ENCODE measurements around the genes POTEB3, NPAP1 and GOLGA8M.

GRCh38 chr15:21262568-21263074 lies 177.7 kb downstream of the POTEB3 start:
- PRO-cap = no peak

GRCh38 chr15:21440258-21440937 lies at the start of gene POTEB3:
POTEB3 (minus strand) TSS chr15:21440499.
- PRO-cap = no peak

DNA sequence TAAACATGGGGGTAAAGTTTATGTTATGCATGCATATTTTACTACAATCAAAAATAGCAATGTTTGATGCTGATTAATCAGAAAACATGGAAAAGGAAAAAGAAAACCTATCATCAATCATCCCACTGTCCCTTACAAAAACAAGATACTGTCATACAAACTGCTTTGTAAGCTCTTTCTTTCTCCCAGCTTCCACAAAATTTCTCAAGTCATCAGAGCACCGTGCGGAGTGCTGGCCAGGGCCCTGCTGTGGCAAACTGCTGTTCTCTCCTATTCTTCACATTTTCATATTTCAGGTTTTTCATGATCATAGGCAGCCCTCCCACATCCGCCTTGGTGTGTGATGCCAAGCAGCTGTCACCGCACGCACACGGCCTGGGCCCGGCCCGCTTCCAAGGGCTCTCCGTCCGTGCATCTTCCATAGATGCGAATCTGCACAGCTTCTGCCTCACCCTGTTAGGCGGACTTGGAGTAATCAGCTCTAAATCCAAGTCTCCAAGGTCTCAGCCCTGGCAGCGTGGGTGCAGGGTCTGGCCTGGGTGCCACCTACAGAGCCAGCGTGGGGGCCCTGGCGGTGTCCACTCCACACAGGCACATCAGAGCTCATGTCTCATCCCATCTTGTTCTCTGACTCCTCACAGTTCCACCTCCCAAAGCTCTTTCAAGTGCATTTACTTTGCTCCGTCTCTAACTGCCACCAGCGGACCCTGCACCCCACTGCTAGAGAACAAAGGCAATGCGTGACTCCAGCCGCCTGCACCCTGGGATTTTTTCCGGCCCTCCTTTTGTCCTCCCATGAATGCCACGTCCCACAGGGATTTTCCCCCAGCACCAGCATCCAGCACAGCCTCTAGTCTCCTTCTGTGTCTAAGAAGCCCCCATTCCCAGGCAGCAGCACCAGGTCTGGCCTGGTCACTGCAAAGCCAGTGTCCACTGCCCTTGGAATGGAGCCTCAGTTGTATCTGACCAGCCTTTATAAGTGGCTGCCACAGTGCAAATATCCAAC lies 27.2 kb downstream of the CYFIP1 start:
- PRO-cap = no peak

GRCh38 chr15:23179599-23180492 lies 43.2 kb upstream of the GOLGA6L1 start:
- PRO-cap = no peak

DNA sequence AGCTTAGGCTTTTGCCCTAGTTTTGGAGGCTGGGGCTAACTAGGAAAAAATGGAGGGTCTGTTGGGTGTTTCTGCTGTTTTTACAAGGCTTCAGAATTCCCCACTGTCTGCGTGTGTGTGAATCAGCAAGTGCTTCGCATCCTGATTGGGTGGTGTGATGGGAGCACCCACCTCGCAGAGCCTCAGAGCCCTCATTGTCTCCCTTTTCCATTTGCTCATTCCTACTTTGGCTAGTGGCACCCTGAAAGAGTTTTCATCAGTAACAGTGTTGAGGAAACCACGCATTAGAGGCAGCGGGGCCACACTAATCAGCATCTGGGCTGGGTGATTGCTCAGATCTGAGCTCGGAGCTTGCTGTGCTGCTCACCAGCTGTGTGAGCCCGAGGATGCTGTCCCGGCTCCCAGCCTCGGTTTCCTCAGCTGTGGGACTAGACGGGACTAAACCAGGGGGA lies 40.6 kb downstream of the GOLGA8S start:
- PRO-cap = no peak

- PRO-cap = no peak
These were observed at the start of gene NPAP1 for GRCh38 chr15:24675518-24676215. NPAP1 (plus strand) TSS chr15:24675775.

DNA sequence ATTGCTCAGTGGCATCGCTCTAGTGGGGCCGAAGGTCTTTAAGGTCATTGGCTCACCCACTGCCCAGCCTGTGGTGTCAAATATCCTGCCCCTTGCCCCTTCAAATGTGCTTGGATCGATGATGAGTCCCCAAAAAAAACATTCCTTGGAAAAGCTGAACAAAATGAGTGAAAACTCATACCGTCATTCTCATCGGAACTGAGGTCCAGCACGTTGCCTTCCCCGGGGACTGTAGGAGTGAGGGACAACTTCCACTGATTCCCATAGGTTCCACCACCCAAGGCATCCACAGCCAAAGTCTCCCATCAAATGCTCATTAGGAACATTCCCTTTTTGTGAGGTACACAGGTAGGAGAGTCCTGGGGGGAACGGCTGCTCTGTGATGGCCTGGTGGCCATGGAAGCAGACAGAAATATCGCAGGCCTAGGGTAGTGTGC lies 99.3 kb downstream of the SNRPN start:
- PRO-cap = no peak

- PRO-cap = no peak
These were observed 126.3 kb downstream of the SNRPN start for GRCh38 chr15:25081225-25081424.

DNA sequence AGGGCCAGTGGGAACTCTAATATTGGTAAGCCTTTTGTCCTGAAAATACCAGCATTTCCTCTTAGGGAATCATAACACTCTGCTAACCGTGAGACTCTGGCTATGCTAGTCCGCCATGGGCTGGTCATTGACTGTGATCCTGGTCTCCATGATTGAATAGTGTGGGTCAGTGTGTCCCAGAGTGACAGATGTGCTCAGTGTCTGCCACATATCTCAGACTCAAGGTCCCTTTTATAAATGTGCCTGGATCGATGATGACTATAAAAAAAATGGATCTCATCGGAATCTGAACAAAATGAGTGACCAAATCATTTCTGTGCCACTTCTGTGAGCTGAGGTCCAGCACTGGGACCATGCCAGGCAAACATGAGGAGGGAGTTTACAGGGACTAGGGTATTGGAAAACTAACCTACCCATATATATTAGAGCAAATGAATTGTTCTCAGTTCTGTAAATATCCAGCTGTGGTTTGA lies 144.5 kb downstream of the SNRPN start:
- PRO-cap = no peak

GRCh38 chr15:25439054-25439135 lies 71 bp upstream of the UBE3A start:
- PRO-cap = no peak

GRCh38 chr15:25670948-25671738 lies 192.0 kb downstream of the ATP10A start:
- PRO-cap = no peak

GRCh38 chr15:25788261-25788464 lies 75.0 kb downstream of the ATP10A start:
- PRO-cap = no peak

- PRO-cap = no peak
These were observed 58.8 kb downstream of the ATP10A start for GRCh38 chr15:25804014-25804942.

DNA sequence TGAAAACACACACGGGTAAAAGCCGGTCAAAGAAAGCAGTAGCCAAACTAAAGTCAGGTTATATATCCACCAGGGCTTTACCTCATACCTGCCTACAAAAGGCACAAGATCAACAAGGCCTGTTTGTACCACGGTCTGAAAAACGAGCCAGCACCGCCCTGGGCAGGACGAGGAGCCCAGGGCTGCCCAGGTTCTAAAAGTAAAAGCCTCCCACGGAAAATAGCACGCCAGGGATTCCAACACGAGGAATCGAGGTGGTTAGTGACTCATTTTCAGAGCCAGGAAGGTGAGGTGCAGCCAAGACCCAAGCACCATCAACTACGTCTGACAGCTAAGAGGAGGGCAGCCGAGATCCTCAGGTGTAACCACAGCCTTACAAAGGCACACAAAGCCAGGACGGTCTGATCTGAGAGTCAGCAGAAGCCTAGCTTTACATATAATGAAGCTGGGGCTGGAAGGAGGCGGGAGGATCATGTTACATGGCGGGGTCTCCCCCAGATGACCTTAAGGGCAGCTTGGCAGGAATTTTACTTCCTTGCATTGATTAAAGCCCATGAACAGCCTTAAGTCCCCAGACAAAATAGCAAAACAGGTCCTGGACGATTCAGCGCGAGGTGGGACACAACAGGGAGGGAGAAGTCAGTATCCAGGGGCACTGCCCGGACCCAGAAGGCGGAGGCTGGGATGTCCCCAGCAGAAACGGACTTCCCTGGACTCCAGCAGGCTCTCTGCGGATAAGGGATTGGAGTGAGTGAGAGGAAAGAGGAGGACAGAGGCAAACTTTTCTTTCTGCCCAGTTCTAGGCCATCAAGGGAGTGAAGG lies 52.4 kb downstream of the ATP10A start:
- PRO-cap = no peak

DNA sequence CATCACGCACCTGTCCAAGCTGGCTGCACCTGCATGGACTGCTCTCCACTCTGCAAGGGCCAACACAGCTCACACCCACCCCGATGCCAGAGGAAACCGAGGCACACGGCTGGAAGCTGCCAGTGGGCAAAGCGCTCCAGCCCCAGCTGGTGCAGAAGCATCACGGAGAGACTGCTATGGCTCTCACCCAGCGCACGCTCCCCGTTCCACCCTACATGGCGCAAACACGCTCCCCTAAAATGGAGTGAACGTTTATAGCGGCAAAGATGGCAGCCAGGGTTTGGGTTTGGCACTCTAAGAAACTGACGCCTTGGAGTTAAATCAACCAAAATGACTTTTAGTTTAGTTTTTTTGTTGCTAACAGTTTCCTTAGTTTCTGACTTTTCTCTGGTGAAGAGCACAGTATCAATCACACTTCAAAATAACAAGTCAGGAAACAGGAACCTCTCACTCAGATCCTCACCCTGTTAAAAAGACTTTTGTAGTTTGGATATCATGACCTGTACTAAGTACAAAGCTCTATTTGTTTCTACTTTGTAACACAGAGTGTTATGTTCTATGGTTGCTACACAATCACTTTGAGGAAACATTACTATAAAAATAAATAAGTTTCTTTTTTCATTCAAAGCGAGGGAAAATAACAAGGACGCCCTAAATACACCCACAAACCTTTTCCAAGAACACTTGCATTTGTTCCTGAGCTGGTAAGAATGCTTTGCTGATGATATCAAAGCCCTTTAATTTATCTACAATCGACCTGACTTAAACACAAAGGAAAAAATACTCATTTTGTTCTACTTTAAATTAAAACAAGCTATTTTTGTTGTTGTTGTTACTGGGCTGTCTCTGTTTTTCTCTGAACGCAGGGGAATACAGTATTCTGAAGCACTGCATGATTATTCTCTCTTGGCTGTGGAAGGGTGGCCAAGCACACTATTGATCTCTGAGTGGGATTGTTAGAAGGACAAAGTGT lies 51.0 kb downstream of the ATP10A start:
- PRO-cap = no peak

- PRO-cap = unidirectional peak, minus-strand start at chr15:26638341
These were observed 134.7 kb downstream of the GABRB3 start for GRCh38 chr15:26638222-26638500.

- PRO-cap = no peak
These were observed 83.5 kb downstream of the GABRG3 start for GRCh38 chr15:27054387-27054923.

- PRO-cap = no peak
These were observed 93.3 kb downstream of the GABRG3 start for GRCh38 chr15:27064264-27064680.

DNA sequence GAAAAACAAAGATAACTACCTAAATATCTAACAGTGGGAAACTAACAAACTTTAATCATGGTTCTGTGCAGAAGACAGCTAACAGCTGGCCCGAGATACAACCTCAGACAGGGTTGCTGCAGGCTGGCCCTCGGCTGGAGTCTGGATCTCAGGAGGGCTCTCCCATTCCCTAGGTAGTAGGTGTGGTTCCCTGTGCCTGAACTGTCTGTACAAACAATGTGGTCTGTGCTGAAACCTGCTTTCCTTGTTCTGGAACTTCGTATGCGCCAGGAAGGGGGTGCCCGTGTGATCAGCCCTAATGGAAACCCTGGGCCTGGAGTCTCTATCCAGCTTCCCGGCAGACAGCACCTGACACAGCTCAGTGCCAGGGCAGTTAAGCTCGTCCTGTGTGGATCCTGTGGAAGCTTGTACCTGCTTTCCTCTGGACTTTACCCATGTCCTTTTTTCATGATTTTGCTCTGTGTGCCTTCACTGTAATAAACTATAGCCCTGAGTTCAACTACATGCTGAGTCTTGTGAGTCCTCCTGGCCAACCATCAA lies 99.4 kb downstream of the HERC2 start:
- PRO-cap = no peak

DNA sequence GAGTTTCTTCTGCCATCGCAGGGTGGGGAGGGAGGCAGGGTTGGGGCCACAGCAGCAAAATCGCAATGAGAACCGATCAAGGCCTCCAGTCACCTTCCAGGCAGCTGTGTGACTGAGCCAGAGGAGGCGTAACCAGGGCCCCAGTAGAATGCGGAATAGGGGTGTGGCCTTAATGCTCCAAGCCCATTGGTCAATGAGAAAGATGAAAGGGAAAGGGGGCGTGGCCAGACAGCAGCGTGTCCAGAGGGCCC lies at the start of gene GOLGA8M:
GOLGA8M (minus strand) TSS at position 114 of the 251 bp plus-strand sequence.
- PRO-cap = no peak